ENCODE measurements around a stretch of chr7.

- PRO-cap: no peak
These were observed 123.4 kb downstream of the CUX1 start for GRCh38 chr7:101940553-101941449.

DNA sequence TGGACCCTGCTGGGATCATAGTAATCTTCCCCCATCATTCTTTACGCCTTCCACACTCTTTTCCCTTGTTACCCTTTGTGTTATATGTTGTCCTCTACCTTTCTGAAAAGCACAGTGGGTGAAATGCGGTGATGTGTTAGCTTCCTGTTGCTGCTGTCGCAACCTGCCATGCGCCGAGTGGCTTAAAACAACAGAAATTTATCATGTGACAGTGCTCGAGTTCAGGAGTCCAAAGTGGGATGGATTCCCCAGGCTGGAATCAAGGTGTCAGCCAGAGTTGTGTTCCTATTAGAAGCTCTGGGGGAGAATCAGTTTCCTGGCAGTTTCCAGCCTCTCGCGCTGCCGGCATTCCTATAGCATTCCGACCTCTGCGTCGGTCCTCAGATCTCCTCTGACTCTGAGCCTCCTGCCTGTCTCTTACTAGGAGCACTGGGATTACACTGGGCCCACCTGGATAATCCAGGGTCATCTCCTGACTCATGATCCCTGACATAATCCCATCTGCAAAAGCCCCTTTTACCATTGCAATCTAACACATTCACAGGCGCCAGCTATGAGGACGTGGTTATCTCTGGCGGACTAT lies 207.4 kb downstream of the CUX1 start:
- PRO-cap: no peak

DNA sequence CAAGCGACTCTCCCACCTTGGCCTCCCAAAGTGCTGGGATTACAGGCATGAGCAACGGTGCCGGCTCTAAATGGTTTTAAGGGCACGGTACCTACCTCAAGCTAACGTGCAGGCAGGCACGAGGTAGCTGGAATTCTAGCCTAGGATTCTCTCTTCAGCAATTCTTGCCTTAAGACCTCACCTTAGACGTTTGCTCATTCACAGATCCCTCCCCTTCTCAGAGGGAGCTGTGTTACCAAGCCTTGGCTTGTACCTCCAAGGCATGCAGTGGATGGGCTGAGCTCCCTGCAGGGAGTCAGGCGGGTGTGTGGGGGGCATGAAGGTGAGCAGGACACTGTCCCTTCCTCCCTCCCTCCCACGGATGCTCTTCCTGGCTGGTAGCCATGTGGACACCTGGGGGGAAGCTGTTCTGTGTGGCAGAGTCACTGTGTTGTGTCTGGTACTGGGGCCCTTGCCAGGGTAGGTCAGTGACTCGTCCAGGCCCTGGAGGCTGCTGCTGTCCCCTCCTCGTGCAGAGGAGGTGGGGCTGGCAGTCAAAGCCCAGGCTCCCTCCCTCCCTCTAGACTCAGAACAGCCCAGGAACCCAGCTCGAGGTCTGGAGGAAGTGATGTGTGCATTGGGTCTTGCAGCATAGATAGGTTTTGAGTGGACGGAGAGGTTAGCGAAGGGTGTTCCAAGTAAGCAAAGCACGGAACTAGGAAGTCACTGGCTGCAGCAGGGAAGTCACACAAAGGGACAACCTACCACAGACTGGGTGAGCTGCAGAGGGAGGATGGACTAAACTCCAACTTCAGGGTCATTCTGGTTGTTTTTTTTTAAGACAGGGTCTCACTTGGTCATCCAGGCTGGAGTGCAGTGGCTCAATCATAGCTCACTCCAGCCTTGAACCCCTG lies 222.1 kb upstream of the SH2B2 start:
- PRO-cap: no peak

DNA sequence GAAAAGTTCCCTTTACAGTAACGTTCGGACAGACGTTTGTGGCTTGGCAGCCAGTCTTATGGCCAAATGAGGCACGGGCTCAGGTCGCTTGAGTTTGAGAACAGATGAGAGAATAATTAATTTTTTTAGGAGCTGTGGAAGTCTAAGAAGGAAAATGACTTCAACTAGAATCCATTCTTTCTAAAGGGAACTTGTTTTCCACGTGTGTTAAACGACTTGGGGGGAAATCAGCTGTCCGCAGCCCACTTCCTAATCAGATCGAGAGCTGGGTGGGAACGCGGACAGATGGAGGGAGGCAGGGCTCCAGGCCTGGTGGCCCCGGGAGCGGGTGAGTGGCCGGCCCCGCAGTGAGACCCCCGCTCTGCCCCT lies 91.6 kb upstream of the SH2B2 start:
- PRO-cap: no peak

- PRO-cap: no peak
These were observed 32.7 kb upstream of the SH2B2 start for GRCh38 chr7:102253795-102254500.

DNA sequence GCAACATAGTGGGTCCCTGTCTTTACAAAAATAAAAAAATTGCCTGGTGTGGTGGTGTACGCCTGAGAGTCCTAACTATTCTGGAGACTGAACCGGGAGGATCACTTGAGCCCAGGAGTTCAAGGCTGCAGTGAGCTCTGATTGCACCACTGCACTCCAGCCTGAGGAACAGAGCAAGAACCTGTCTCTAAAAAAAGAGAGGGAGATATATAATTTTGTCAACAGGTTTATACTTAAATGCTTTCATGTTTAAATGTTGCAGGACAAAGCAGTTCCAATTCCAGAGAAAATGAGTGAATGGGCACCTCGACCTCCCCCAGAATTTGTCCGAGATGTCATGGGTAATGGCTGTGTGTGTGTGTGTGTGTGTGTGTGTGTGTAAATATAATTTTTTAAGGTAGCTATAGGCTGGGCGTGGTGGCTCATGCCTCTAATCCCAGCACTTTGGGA lies 1.2 kb downstream of the PRKRIP1 start:
- PRO-cap: no peak

DNA sequence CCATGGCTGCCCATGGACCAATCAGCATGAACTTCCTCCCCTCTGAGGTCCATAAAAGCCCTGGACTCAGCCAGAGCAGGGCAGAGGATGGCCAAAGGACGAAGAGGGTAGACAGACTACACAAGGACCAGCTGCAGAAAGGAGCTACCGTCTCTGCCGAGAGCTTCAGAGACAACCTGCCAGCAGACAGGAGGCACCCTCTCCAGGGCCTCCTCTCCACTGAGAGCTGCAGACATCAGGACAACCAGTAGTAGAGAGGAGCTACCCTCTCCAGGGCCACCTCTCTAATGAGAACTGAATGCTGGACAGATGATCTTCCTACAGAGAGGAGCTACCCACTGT lies 4.3 kb upstream of the FAM185A start:
- PRO-cap: no peak

GRCh38 chr7:102822201-102822708 lies 73.5 kb downstream of the FAM185A start:
- PRO-cap: no peak

DNA sequence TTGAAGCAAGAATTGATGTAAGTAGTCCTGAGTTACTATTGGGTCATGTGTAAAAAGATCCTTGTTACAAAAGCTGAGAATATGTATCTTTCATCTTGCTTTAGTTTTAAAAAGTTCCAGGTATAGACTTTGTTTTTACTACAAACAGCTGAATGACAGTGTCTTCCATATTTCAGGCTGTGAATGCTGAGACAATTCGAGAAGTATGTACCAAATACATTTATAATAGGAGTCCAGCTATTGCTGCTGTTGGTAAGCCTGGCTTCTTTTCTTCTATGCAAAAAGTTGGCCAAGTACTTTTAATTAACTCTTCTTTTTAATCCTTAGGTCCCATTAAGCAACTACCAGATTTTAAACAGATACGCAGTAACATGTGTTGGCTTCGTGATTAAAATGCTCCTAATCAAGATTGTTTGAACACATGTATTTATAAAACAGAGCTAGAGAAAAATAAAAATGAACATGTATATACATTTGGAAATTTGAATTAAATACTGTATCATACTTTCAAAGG lies 14.7 kb downstream of the PMPCB start:
- PRO-cap: no peak

DNA sequence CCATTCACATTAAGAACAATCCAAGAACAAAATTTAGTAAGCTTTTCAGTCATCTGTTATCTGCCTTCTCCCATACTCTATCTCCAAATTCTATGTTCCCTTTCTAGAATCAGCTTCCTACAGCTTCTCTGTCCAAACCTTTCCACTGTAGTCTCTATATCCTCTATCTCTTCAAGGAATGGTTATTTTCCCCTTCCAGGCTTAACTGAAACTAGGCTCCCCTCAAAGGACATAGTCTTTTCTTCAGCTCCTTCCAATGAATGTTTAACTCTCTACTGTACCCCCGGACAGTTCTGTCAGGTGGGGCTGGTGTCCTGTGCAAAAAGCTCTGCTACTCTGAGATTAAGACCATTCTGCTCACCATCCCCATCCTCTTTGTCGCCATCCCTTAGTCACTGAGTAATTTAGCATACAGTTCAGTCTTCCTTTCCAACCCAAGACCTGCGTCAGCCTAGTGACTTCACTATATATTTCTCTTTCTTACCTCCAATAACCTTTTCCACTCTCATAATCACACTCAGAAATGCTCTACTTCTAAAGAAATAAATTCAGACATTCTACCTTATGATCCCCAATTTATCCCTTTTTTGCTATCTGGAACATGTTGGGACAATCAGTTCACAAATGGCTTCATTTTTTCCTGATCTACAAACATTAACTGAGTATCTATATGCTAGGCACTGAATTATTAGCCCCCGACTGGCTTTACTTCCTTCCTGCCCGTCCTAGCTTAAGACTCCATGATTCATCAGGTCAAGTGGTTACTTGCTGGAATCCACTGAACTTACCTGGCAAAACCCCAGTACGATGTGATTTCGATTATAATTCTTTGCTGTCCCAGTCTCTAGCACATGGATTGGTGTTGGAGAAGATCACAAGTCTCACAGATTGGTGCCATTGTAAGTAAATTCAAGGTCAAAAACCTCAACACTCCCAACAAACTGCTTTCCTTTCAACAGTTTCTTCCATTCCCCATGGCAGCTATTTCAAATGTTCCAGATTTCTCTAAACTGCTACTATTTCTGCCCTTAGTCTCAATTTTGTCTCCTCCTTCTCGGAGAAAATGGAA lies 77.3 kb downstream of the ORC5 start:
- PRO-cap: no peak

GRCh38 chr7:104669933-104670319 lies 341.5 kb downstream of the LHFPL3 start:
- PRO-cap: no peak

GRCh38 chr7:104929122-104929442 lies 84.9 kb upstream of the KMT2E start:
- PRO-cap: no peak

GRCh38 chr7:104931127-104931760 lies 82.8 kb upstream of the KMT2E start:
- PRO-cap: no peak

- PRO-cap: no peak
These were observed 28.8 kb downstream of the KMT2E start for GRCh38 chr7:105042909-105043146.

- PRO-cap: no peak
These were observed 38.9 kb downstream of the KMT2E start for GRCh38 chr7:105052835-105053320.

- PRO-cap: no peak
These were observed 60.6 kb downstream of the KMT2E start for GRCh38 chr7:105074484-105075070.

- PRO-cap: no peak
These were observed 129.0 kb downstream of the KMT2E start for GRCh38 chr7:105142866-105143513.

- PRO-cap: no peak
These were observed 121.5 kb downstream of the SRPK2 start for GRCh38 chr7:105267220-105267692.

DNA sequence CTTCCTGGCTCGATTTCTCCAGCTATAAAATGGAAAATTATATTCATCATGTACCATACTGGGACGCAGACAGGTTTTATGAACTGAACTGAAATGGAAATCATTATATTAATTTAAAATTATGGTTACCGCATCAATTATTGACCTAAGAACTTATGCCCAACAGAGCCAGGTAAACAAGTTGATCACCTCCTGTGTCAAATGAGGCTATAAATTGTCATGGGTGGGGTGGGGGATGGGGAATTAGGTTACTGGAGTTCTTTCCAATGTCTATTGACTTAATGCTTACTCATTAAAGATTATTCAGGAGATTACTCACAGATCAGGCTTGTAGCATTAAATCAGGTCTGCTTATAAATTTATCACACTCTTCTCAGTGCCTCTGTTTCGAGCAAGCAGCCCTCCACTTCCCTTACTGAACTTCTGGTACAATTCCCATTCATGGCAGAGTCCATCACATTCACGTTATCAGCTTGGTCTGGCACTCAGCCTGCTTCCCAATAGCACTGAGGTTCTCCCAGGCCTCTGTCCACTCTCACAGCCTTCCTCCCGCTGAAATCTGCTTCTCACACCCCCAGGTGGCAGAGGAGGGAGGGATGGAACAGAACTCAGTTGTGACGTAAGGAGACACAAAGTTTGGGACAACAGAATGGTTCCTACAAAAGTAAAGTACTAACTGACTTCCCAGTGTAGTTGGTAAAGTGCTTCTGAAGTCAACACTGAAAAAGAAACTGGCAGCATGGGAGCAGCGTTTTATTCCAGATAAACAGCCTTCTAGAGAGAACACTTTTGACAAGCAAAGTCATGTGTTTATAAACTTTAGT lies 81.7 kb downstream of the ATXN7L1 start:
- PRO-cap: no peak

- PRO-cap: unidirectional peak, plus-strand start at chr7:105876245
These were observed 485 bp downstream of the ATXN7L1 start for GRCh38 chr7:105875850-105876378.